Psoas muscle (tissue), 2 donors: ENCODE measurements around a stretch of chr17.

DNA sequence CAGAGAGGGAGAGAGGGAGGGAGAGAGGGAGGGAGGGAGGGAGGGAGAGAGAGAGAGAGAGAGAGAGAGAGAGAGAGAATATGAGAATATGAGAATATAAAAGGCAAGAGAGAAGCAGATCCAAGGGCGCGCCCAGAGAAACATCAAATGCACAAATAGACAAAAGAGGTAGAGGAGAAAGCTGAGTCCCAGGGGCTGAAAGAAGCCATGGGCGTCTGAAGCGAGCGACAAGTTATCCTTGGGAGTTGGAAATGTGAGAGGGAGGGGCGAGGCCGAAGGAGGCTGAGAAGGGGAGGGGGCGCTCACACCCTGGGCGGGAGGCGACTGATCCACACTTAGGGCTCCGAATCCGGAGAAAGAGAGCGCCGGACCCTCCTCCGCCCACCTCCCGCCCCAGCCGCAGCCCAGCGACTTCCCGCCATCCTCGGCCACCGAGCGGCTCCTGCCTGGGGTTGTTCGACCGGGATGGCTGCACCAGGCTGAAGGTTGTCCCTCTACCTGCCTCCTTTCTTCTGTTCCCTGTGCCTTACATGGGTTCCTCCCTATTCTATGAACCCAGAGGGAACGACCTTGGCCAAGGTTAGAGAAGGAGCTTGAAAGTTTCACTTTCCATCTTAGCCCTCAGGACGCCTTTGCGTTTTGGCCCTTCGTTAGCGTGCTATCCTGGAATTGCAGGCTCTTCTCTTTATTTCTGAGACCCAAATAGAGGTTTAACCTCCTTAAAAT is 21.1 kb upstream of the HOXB9 start:
- PRO-cap, 2 experiments: no peak in any of the 2 experiments

DNA sequence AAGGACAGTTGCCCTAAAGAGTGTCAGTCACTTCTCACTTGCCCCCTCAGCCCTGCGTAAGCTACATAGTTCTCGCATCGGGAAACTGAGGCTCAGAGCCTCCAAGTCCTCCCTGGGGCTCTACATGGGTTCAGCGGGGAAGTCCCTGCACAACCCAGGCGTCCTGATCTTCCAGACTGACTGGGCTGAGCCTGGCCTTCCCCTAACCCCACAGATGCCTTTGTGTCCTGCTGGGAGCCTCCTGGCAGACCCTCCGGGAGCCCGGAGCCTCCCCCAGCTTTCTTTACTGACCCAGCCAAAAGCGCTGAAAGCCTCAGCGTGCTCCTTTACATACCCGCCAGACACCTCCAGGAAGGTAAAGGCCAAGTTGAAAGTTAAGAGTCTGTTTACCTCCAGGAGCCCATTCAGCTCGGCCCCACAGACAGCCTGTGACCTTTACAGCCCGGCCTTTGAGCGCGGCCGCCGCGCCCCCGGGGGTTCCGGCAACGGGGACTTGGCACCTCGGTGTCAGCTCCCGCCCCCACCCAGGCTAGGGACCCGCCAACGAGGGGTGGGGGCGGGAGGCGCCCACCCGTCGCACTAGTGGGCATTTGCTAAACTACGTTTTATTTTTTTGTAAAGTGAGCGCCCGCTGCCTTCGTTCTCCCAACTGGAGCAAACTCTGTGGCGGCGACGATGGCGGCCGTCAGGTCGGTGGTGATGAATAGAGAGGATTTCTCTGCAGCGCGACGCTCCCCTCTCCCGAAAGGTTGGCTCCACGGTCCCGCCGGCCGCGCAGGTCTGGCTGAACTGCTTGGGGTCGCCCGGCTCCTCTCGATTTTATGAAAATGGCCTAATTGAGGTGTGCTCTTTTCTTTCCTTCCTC is 4.5 kb upstream of the HOXB13 start:
- PRO-cap, 2 experiments: no peak in any of the 2 experiments

GRCh38 chr17:48795291-48796482 is 21.3 kb downstream of the TTLL6 start:
- PRO-cap, 2 experiments: no peak in any of the 2 experiments

DNA sequence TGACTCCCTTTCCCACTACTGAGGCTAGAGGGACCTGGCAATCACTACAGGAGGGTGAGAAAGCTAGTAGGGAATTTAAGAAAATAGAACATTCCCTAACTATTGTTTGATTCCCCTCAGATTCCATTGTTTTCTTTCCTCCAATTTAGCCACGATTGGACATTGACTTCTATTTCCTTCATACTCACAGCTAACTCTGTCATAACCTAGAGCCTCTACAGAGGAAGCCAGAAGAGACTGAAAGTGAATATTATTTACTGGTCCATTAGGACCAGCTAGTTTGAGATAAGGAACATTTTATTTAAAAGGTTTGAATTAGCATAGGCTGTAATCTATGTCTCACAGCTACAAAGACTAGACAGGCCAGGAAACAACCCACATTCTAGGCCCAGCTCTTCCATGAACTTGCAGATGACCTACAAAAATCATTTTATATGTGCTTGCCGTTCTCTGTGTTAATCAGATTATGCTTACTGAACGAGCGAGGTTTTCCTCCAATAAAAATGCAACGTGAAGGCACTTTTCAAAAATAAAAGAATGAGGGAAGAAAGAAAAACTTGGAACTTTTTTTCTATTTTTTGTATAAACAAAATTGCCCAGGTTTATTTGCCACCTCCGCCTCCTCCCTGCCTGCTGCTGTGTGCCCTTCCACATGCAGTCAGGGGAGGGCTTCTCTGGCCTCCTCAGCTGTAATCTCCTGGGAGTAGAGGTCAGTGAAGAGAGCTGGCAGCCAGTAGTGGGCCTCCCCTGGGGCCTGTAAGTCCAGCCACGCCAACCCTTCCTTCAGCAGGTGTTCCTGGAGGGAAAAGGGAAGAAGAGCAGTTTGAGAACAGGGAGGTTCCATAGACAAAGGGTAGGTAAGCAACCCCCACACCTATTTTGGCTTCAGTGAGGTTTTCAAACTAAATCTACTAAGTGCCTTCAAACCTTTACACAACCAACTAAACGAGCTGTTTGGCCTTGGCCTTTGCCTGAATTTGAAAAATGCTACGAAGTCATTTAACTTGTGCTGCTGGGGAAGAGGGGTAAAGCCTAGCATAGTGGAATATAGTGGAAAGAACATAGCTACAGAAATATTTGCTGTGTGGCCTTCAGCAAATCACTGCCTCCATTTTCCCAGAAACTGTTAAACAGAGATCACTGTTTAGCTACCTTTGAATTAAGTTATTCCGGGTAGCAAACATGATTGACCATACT is 14.4 kb downstream of the SNF8 start:
- PRO-cap, 2 experiments: no peak in any of the 2 experiments

GRCh38 chr17:49003522-49004425 is 6.6 kb downstream of the IGF2BP1 start:
- PRO-cap, 2 experiments: no peak in any of the 2 experiments

DNA sequence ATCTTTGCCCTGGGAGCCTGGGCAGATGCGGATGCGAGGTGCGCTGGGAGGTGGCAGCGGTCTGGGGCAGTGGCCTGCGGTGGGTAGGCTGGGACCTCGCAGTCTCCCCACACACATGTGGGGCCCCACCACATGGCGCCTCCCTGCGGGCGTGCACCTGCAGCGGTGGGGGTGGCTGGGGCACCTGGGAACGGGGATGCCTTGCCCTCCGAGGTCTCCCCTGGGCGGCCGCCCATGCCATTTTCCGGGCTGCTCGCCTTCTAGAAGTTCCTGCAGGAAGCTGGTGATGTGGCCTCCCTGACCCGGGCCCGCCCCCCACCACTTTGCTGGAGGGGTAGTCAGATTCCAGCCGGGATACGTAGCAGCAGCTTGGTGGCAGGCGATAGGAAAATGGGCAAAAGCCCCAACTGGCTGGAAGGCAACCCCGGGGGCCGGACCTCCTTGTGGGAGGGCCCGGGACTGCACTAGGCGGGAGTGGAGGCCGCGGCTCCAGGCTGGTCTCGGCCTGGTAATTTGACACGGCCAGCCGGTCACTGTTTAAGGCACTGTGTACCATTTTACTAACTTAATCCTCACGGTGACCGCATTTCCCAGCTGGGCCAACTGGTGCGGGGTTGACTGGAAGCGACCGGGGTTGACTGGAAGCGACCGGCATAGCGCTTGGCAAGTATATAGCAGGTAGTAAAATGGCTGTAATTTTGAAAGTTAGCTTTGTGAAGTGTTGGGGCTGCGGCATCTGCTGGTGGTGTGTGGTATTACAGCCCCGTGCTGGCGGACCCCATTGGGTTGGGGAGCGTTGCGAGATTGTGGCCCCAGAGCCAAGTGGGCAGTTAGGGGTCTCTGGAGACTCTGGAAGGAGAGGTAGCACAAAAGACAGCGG is 38.5 kb downstream of the IGF2BP1 start:
- PRO-cap, 2 experiments: no peak in any of the 2 experiments

- PRO-cap, 2 experiments: no peak in any of the 2 experiments
These were observed 9.2 kb downstream of the GNGT2 start for GRCh38 chr17:49201252-49201585.

GRCh38 chr17:49218758-49219974 is 8.7 kb downstream of the ABI3 start:
- PRO-cap, 2 experiments: no peak in any of the 2 experiments

DNA sequence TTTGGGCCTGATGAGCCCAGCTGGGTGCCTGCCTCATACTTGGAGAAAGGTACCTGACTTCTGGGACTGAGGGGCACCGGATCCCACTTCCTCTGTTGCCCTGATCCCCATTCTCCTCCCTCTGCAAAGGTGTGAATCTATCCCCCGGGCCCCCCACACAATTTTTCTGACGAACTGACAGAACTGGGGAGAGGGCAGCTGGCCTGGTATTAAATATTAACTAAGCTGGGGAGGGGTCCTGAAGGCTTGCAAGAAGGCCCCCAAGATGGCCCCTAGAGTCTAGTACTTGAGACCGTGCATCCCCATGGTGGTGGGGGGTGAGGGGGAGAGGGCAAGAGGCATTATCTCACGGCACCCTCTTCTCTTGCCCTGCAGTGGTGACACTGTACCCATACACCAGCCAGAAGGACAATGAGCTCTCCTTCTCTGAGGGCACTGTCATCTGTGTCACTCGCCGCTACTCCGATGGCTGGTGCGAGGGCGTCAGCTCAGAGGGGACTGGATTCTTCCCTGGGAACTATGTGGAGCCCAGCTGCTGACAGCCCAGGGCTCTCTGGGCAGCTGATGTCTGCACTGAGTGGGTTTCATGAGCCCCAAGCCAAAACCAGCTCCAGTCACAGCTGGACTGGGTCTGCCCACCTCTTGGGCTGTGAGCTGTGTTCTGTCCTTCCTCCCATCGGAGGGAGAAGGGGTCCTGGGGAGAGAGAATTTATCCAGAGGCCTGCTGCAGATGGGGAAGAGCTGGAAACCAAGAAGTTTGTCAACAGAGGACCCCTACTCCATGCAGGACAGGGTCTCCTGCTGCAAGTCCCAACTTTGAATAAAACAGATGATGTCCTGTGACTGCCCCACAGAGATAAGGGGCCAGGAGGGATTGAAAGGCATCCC is 8.2 kb downstream of the PHOSPHO1 start:
- PRO-cap, 2 experiments: no peak in any of the 2 experiments

DNA sequence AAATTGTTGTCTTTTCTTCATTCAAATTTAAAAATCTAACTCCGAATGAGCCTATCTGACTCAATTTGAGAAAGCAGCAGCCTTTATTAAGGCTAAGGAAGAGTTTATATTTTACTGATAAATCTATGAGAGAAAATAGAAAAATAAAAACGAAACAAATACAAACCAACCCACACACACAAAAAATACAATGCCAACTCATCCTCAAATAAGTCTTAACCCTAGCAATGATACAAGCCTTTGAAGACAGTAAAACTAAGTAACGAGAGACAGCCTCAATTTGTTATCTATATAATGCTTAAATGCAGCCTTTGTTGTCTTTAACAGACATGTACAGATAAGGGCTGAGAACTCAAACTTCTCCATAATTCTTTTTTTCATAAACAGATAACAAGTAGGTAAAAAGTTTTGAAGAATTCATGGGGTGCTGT is 63.9 kb upstream of the PHOSPHO1 start:
- PRO-cap, 2 experiments: no peak in any of the 2 experiments

GRCh38 chr17:49497374-49498083 is 2.4 kb downstream of the NGFR start:
- PRO-cap, 2 experiments: no peak in any of the 2 experiments

DNA sequence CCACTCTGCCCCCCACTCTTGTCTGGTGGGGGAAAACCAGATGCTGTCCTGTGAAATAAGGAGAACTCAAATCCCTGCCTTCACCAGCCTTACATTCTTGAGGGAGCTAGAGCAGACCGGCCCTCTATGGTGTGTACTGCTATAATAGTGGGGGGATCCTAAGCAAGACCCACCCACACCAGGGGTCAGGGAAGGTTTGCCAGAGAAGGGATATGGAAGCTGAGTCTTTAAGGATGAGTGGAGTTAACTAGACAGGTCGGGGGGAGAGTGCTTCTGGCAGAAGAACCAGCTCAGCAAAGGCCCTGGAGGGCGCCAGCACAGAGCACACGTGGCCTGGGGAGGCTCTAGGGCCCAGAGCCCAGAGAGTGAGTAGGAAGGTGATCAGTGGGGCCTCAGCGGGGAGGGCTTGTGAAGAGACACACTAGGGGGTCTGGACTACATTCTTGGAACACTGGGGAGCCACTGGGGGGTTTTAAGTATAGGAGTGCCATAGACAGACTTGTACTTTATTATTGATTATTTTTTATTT is 21.1 kb downstream of the NGFR start:
- PRO-cap, 2 experiments: no peak in any of the 2 experiments

- PRO-cap, 2 experiments: no peak in any of the 2 experiments
These were observed 2.3 kb upstream of the NXPH3 start for GRCh38 chr17:49573367-49573786.

DNA sequence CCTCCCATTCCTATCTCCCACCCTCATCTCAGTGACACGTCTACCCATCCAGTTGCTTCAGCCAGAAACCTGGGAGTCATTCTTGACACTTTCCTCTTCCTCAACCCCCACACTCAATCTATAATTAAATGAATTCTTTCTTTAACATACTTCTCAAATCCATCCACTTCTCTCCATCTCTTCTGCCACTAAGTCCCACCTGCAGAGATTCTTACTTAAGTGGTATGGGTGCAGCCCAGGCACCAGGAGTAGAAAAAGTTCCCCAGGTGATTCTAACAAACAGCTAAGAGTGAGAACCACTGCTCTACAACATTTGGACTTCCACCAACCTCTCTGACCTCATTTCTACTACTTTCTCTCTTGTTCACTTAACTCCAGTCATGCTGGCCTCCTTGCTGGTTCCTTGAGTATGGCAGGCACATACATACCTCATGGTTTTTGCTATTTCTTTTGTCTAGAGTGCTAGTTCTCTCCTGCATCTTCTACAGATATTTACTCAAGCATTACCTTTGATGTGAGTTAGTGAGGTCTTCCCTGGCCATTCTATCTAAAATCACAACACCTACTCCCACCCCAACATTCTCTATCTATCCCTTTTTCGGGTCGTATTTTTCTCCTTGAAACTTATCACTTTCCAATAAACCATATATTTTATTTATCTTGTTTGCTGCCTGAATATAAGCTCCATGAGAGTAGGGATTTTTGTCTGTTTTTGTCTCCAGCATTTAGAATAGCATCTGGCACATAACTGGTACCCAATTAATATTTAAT is 17.9 kb downstream of the SPOP start:
- PRO-cap, 2 experiments: no peak in any of the 2 experiments

- PRO-cap, 2 experiments: peak in 2 of 2 experiments; most common plus-strand start chr17:49691334 (in 2)
These were observed 13.5 kb upstream of the SPOP start for GRCh38 chr17:49691026-49692259.

DNA sequence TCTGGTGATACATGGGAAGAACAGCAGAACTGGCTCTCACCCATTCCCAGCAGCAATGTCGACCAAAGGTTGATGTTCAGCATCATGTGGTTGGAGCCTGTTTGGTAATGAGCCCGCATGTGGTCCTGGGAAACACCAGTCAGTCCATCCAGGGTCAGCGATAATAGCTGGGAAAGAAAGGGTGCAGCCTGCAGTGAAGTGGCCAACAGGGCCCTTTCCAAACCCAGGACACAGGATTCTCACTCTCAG is 3.8 kb downstream of the SLC35B1 start:
- PRO-cap, 2 experiments: no peak in any of the 2 experiments

DNA sequence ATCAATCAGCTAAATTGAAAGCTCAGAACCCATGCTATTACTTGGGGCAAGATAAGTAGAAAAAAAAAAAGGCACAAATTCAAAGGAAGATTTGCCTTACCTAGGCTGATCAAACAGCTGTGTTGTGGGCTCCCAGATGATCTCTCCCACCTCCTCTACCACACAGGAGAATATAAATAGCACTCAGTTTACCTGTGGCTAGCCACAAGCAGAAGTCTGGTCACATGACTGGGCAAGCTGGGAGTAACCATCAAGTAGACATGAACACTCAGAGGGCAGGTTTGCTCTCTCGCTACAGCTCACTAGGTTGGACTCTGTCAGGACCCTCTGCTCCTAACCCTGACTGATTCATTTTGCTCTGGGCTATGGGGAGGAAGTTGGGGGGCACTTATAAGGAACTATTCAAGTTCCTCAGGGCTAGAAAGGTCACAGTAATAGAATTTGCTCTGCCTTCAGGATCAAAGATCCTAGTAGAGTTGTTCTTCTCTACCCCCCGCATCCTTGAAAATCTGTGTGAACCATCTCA is 16.8 kb downstream of the FAM117A start:
- PRO-cap, 2 experiments: no peak in any of the 2 experiments

GRCh38 chr17:49834536-49835353 is 13.1 kb downstream of the TAC4 start:
- PRO-cap, 2 experiments: no peak in any of the 2 experiments

- PRO-cap, 2 experiments: no peak in any of the 2 experiments
These were observed 3.5 kb upstream of the TAC4 start for GRCh38 chr17:49851317-49851824.

GRCh38 chr17:49890842-49891269 is 43.0 kb upstream of the TAC4 start:
- PRO-cap, 2 experiments: no peak in any of the 2 experiments